Lung (tissue), 4 donors: ENCODE results near the genes TBC1D8, MAP4K4 and IL1RL2.

- PRO-cap: unidirectional peak, plus-strand start at chr2:101008010
- RAMPAGE, long total RNA: no peak
- RRBS: no CpG with 5 or more reads among the region's 12 CpGs
Measured at GRCh38 chr2:101007284-101008536, 5.6 kb downstream of the RPL31 start.

DNA sequence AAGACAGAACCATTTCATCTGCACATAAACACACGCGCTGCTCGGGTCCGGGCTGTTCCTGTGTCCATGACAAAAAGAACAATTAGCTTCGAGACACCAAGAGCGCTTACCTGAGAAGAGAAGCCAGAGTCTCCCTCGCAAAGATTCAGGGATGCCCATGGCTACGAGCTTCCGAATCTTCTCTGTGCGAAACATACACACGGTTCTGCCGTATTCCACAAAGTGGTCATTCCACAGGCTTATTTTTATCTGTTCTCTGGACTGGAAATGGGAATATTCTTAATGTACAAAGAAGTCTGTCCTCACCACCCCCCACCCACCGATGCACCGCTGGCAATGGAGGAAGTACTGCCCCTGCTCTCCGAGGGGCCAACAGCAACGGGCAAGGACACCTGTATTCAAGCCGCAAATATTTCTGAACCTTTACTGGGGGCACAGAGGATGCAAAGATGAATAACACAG is 33.9 kb downstream of the RPL31 start:
- PRO-cap: no peak
- RAMPAGE, long total RNA: no peak
- RRBS: no CpG with 5 or more reads among the region's 17 CpGs

DNA sequence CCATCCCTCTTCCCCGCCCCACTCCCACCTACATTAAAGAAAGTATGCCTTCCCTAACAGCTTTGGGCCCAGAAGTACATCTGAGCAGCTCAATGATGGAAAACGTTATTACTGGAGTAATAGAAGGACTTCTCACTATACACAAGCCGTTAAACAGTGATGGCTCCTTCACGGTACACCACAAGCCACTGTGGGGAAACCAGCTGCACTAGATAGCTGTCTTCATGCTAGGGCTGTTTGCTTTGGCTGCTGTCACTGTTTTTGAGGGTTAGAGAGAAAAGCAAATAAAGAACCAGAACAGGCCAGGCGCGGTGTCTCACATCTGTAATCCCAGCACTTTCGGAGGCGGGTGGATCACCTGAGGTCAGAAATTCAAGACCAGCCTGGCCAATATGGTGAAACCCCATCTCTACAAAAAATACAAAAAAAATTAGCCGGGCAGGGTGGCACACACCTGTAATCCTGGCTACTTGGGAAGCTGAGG is 40.7 kb downstream of the TBC1D8 start:
- PRO-cap: no peak
- RAMPAGE, long total RNA: no peak
- RRBS: no CpG with 5 or more reads among the region's 9 CpGs

- PRO-cap: no peak
- RAMPAGE, long total RNA: no peak
- RRBS: no CpG with 5 or more reads among the region's 11 CpGs
Measured at GRCh38 chr2:101139142-101140133, 11.7 kb downstream of the TBC1D8 start.

- PRO-cap: bidirectional peak, plus-strand start at chr2:101151586, minus-strand start at chr2:101151382
- RAMPAGE, long total RNA: no peak
- RRBS: 2% methylated on average over 18 of the region's 55 CpGs
Measured at GRCh38 chr2:101151329-101151777, at the start of gene TBC1D8. TBC1D8 (minus strand) TSS chr2:101151382.

DNA sequence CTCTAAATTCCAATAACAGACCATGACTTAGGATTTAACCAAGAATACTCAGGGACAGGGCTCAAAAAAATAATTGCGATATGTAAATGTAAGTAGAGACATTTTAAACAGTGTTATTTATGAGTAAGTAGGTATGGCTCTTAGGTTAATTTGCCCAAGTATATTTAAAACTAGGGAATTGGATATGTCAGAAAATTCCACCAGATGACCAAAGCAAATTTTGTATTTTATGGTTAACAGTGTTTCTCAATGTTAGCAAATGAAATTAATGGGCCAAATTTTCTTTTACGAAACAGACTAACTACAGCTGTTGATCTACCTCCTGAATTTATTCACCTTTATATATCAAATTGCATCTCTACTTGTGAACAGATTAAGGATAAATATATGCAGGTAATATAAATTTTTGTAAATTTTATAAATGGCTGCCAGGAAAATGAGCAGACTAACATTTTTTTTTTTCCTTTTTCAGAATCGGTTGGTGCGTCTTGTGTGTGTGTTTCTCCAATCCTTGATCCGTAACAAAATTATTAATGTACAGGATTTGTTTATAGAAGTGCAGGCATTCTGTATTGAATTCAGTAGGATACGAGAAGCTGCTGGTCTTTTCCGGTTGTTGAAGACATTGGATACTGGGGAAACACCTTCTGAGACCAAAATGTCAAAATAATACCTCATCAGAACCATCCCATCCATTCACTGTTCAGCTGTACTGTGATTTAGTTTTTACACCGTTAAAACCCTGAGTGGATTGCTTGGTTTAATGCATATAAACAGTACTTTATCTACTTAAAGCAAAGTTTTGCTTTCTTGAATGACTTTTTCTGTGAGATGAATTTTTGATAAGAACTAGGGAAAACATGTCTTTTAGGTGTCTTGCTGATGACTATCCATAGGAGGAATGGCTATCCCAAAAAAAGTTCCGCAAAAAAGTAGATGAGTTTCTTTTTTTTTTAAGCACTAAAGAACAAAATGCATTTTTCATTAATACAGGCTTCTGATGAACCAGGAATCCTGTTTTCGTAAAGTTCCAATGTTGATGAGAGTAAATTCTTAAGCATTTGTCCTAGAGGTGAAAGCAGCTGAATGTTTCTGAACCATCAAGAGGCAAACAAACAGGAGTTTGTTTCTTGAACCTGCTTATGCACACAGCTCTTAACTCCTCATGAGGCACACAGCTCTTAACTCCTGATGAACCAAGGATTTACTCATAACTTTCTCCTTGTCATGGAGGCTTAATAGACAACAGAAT is 16.5 kb downstream of the CNOT11 start:
- PRO-cap: no peak
- RAMPAGE, long total RNA: no peak
- RRBS: no CpG with 5 or more reads among the region's 10 CpGs

DNA sequence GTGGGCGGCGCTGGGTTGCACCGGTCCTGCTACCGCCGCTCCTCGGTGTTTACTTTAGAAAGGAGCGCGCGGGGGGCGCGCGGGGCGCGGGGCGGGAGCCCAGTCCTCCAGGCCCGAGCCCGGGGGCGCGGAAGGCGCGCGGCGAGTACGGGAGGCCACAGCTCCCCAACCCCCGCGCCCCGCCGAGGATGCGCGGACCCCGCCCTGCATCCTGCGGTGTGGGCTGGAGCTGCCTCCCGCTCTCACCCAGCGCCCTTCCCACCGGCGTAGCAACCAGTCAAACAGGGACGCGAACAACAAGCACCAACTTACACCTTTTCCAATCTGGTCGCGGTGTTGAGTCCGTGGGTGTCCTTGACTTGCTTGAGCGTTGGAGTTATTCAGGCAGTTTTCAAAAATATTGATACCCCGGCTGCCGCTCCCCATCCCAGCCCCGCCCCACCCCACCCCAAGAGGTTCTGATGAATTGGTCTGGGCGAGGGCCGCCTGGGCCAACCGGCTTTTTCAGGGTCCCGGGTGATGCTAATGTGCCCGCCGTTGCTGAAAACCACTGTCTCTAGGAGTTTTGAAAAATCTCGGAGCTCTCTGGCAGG is 492 bp downstream of the RFX8 start:
- PRO-cap: no peak
- RAMPAGE, long total RNA: no peak
- RRBS: 4% methylated on average over 13 of the region's 52 CpGs

- PRO-cap: no peak
- RAMPAGE, long total RNA: no peak
- RRBS: no CpG with 5 or more reads among the region's 8 CpGs
Measured at GRCh38 chr2:101516953-101517876, 42.3 kb upstream of the RFX8 start.

DNA sequence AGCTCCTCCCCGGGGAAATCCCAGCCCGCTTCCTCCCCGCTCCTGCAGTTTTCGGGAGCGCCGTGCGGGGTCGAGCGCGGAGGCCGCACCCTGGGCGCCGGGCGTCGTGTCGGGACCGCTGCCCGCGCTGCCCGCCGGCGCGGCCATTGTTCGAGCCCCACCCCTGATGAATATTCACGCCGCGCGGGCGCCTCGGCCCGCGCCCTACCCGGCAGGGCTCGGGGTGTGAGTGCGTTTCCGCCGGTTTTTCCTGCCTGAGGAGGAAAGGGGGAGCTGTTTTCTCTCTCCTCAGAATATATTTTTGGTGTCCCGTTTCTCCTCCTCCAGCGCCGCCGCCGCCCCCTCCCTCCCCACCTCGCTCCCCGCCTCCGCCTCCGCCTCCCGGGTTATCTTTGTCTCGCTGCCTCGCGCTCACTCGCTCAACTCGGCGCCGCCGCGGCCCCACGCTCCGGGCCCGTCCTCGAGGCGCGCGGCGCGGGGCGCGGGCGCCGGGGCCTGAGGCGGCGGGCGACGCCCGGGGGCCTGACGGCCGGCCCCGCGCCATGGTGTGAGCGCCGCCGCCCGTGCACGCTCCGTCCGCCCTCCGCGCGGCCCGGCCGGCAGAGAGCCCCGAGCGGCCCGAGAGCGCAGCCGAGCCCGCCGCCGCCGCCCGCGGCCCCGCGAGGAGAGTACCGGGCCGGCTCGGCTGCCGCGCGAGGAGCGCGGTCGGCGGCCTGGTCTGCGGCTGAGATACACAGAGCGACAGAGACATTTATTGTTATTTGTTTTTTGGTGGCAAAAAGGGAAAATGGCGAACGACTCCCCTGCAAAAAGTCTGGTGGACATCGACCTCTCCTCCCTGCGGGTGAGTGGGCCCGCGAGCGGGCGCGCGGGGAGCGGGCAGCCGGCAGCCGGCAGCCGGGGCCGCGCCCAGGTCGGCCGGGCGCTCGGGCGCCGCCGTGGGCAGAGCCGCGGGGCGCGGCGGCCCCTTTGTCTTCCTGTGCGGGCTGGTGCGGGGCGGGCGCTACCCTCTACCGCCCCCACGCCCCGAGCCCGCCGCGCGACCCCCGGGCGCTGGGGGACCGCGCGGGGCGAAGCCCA is at the start of gene MAP4K4:
MAP4K4 (plus strand) TSS at position 414 of the 1,080 bp plus-strand sequence.
- PRO-cap: bidirectional peak, plus-strand start at position 424 of the sequence, minus-strand start at position 168 of the sequence; unidirectional peak, plus-strand start at position 602 of the sequence
- RAMPAGE, long total RNA: no peak
- RRBS: 1% methylated on average over 81 of the region's 160 CpGs

GRCh38 chr2:101715587-101716164 is 18.2 kb downstream of the MAP4K4 start:
- PRO-cap: no peak
- RAMPAGE, long total RNA: no peak
- RRBS: no CpG with 5 or more reads among the region's 2 CpGs

DNA sequence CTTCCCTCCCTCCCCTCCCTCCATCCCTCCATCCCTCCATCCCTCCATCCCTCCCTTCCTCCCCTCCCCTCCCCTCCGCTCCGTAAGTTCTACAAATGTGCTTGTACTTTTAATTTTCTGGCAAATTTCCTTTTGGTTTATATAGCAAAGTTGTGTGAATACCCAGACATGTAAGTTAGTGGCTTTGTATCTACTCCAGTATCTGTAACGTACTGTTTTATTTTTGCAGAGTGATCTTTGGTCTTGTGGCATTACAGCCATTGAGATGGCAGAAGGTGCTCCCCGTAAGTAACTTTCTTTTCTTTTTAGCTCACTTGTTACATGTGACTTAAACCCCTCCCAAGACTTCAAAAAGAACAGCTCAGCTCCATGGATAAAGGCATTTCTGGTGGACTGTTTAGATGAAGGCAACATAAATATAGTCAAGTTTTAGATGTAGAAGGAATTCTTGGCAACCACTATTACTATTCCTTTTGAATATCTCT is 136.7 kb downstream of the MAP4K4 start:
- PRO-cap: no peak
- RAMPAGE, long total RNA: no peak
- RRBS: no CpG with 5 or more reads among the region's 4 CpGs

GRCh38 chr2:101835756-101836250 is 138.3 kb downstream of the MAP4K4 start:
- PRO-cap: no peak
- RAMPAGE, long total RNA: no peak
- RRBS: no CpG with 5 or more reads among the region's 6 CpGs

DNA sequence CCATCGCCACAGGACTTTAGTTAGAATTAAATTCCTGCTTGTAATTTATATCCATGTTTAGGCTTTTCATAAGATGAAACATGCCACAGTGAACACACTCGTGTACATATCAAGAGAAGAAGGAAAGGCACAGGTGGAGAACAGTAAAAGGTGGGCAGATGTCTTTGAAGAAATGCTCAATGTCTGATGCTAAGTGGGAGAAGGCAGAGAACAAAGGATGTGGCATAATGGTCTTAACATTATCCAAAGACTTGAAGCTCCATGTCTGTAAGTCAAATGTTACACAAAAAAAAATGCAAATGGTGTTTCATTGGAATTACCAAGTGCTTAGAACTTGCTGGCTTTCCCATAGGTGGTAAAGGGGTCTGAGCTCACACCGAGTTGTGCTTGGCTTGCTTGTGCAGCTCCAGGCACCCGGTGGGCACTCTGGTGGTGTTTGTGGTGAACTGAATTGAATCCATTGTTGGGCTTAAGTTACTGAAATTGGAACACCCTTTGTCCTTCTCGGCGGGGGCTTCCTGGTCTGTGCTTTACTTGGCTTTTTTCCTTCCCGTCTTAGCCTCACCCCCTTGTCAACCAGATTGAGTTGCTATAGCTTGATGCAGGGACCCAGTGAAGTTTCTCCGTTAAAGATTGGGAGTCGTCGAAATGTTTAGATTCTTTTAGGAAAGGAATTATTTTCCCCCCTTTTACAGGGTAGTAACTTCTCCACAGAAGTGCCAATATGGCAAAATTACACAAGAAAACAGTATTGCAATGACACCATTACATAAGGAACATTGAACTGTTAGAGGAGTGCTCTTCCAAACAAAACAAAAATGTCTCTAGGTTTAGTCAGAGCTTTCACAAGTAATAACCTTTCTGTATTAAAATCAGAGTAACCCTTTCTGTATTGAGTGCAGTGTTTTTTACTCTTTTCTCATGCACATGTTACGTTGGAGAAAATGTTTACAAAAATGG is 98.0 kb upstream of the IL1R2 start:
- PRO-cap: no peak
- RAMPAGE, long total RNA: no peak
- RRBS: no CpG with 5 or more reads among the region's 11 CpGs

GRCh38 chr2:102037620-102038229 is 46.0 kb downstream of the IL1R2 start:
- PRO-cap: no peak
- RAMPAGE, long total RNA: no peak
- RRBS: no CpG with 5 or more reads among the region's 9 CpGs

DNA sequence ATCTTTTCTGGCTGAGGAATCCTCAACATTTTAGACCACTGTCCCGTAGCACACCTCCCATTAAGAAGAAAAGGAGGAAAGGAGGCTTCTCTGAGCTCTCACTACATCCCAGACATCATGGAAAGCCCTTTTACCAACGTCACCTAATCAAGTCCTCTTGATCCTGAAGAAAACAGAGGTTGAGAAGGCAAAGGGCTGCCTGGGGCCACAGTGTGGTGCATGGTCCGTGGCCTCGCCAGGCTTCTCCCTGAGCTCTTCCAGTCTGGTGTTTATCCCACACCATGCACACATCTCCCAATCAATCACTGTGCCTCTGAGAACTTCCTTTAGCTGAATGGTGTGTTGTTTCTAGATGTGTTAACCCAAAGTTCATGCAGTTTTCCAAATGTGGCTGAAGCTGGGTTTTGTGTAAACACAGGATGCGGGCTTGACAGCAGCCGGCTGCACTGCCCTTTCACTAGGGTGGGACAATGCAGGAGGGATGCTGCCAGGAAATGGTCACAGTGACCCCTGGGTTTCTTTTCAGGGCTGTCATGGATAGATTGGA is 54.4 kb downstream of the IL1R2 start:
- PRO-cap: no peak
- RAMPAGE, long total RNA: no peak
- RRBS: no CpG with 5 or more reads among the region's 6 CpGs

DNA sequence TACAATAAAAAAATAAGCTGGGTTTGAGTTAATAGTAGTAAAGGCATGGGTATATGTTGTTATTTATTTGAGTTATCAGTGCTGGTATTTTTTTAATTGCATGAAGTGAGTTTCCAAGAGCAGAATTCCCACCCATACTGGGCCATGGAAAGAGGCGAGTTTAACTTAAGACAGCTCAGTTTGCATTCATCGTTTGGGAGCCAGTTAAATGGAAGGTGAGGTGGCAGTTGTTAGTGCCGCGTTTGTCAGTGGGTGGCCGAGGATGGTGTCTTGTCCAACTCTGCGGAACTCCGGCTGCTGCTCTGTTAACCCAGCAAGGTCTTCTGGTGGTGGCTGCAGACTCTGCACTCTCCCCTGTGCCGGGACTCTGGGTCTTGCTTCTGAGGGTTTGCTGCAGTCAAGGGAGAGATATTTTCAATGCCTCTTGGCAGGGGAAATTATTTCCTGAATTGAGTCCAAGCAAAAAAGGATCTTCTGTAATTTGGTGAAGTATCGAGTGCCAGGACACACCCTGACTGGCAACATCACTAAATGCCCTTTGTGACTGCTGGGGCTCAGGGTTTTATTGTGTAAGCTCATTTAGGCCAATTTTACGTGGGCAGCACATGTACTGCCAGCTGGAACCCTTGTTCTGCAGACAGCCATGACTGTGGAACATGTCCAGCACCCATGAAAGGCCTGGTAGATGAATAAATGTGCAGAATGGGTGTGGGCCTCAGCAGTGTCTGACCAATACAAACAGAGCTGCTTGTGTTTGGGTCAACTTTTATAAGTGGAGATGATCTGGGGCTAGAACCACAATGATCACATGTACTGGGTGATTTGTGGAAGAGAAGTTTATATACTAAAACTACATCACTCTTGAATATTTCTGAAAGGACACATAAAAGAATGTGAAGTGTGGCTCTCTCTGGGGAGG is 58.1 kb downstream of the IL1R2 start:
- PRO-cap: no peak
- RAMPAGE, long total RNA: no peak
- RRBS: 41% methylated on average over 2 of the region's 10 CpGs

DNA sequence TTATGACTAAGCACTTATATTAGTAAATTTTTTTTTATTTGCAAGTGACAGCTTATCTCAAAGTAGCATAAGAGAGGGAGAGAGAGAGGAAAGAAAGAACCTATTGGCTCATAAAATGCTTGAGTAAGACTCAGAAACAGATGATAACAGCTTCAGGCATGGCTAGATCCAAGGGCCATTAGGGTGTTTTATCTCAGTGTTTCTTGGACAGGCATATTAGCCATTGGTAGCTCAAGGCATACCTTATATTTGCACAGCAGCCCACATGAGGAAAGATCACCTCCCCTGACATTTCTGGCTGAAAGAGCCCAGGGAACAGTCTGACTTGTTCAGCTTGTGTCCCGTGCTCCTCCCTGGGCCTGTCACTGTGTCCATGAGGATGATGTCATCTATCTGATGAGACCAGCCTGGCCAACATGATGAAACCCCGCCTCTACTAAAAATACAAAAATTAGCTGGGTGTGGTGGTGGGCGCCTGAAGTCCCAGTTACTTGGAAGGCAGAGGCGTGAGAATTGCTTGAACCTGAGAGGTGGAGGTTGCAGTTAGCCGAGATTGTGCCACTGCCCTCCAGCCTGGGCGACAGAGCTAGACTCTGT is 64.4 kb downstream of the IL1R2 start:
- PRO-cap: no peak
- RAMPAGE, long total RNA: no peak
- RRBS: no CpG with 5 or more reads among the region's 6 CpGs

- PRO-cap: no peak
- RAMPAGE, long total RNA: no peak
- RRBS: no CpG with 5 or more reads among the region's 7 CpGs
Measured at GRCh38 chr2:102122102-102122629, 20.4 kb upstream of the IL1R1 start.

DNA sequence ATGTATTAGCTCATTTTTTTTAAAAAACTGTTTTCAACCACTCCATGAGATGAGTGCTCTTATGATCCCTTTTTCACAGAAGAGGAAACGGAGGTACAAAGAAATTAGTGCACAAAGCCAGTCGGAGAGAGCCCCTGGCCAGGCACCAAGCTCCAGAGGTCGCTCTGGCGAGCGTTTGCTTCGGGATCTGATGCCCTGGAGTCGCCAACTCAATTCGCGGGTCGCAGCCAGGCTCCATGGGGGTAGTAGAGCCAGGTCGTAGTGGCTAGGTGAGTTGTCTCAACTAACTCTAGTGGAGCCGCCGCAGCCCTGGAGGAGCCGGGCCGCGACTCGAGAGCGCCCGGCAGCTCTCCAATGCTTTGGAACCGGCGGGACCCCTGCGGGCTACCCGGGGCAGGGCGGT is 358 bp upstream of the IL1R1 start:
- PRO-cap: no peak
- RAMPAGE, long total RNA: no peak
- RRBS: 4% methylated on average over 2 of the region's 24 CpGs

DNA sequence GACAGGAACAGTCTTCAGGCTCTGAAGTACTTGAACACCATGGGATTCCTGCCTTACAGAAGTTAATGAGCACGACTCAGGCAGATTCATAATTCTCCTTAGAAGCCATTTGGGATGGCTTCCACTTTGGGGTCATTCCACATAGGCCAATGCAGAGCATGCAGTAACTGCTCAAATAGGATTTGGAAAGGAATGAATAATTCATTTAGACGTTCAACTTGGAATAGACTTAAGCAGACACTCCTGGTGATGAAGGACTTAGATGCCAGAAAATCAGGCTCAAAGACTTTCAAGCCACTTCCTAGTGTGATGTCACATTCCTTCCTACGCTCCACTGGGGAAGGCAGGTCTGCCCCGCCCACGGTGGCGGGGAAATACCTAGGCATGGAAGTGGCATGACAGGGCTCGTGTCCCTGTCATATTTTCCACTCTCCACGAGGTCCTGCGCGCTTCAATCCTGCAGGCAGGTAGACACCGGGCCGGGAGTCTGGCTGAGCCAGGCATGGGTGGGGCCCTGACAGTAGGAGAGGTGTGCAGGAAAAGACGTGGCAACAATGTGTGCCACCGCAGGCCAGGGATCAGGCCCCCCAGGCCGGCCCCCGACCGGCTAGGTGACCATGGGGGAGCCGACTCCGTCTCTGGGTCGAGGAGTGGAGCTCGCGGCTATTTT is at the start of gene IL1RL2:
IL1RL2 (plus strand) TSS at position 404 of the 670 bp plus-strand sequence.
- PRO-cap: no peak
- RAMPAGE, long total RNA: no peak
- RRBS: no CpG with 5 or more reads among the region's 22 CpGs